A375 (cell line): ENCODE results near the gene GLDN.

GRCh38 chr15:51341139-51342163, at the start of gene GLDN:
TSS of gene GLDN (plus strand) at chr15:51341655.
- RAMPAGE, long total RNA = no peak

GRCh38 chr15:51603475-51603929, 19.1 kb downstream of the DMXL2 start:
- RAMPAGE, long total RNA = no peak

DNA sequence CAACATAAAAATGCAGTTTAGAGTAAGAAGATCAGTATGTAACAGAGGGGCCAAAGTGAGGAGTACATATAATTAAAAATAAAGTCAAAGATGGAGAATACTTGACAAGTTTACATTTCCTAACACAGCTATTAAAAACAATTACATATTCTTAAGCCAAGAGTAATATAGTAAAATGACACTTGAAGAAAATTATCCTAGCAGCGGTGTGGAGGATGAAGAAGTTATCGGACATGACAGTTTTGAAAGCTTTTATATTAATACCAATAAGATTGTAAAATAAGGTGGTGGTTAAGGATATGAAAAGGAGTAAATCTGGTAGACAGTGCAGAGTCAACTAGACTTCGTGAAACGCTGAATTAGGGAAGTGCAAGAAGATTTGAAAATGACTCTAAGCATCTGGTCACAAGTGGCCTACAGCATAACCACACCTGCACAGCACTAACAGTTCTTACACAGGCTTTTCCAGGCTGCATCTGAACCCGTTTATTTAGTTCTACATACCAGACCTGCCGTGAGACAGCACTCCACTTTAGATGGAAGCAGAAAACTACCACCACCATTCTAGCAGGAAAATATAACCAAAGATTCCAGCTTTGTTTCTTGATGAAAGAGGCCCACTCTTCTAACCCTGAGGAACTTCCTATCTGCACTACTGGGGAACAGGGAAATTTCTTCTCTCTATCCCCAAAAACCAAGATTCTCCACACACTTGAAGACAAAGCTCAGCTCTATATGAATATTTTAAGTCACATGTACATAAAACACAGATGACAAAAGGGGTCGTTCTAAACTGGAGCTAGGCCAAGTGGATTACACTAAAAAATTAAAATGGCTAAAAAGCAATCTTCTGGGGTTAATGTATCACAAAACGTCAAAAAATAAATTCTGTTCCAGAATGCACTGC, 1.9 kb downstream of the DMXL2 start:
- RAMPAGE, long total RNA = no peak

- RAMPAGE, long total RNA = no peak
Measured at GRCh38 chr15:51720904-51721931, 16.2 kb downstream of the LYSMD2 start.

- RAMPAGE, long total RNA = no peak
Measured at GRCh38 chr15:51751786-51752691, 642 bp downstream of the TMOD2 start.

DNA sequence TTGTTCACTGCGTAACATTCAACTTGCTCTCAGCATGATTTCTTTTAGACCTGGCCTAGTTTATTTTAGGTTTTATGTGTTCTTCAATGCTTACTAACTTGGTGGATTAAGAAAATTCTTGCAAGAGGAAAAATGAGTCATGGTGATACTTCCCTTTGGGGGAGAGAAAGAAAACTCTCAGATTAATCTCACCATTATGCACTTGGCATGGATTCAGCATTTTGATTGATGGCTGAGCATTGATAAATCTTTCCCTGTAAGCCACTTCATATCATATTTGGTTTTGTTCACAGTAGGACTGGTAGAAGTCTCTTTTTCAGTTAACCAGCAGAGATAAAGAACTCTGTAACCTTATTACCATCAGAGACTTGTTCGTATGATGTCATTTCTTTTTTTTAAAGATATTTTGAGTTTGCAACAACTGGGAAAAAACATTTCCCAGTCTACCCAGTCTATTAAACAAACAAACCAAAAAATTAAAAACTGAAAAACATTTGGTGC, 17.0 kb downstream of the TMOD3 start:
- RAMPAGE, long total RNA = no peak

DNA sequence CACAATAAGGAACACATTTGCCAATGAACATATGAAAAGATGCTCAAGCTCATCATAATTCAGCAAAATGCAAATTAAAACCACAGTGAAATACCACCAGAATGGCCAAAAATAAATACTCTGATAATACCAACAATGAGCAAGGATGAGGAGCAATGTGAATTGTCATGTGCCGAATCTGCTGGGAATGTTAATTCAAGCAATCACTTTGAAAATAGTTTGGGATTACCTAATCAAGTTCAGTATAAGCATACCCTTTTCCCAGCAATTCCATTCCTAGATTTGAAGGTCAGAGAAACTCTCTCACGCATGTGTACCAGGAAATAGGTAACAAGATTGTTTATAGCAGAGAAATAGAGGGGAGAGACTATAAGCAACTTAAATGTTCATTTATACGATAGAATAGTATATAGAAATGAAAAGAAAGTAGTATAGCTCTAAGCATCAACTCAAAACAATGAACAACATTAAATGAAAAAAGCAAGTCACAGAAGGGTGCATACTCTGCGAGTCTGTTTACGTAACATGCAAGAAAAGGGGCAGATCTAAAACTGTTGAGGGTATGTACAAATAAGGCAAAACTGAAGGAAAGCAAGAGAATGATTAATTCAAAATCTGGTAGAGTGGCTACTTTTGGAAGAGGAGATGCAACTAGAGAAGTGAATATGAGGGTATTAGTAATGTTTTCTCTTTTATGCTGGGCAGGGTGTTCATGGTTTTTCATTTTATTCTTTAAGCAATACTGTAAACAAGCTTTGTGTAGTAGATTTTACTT, 27.4 kb downstream of the TMOD3 start:
- RAMPAGE, long total RNA = no peak

DNA sequence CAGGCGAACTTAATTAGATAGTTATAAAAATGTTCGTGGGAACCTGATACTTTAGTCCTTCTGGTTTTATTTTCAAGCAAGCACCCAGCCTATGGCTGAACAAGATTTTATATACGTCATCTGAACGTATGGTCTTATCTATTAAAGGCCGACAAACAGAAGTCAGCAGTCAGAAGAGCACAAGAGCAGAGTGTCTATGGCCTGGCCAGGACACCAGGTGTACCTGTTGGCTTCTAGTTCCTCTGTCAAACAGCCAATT, 64.3 kb downstream of the LEO1 start:
- RAMPAGE, long total RNA = no peak

- RAMPAGE, long total RNA = no peak
Measured at GRCh38 chr15:51923973-51924721, 47.4 kb downstream of the LEO1 start.

DNA sequence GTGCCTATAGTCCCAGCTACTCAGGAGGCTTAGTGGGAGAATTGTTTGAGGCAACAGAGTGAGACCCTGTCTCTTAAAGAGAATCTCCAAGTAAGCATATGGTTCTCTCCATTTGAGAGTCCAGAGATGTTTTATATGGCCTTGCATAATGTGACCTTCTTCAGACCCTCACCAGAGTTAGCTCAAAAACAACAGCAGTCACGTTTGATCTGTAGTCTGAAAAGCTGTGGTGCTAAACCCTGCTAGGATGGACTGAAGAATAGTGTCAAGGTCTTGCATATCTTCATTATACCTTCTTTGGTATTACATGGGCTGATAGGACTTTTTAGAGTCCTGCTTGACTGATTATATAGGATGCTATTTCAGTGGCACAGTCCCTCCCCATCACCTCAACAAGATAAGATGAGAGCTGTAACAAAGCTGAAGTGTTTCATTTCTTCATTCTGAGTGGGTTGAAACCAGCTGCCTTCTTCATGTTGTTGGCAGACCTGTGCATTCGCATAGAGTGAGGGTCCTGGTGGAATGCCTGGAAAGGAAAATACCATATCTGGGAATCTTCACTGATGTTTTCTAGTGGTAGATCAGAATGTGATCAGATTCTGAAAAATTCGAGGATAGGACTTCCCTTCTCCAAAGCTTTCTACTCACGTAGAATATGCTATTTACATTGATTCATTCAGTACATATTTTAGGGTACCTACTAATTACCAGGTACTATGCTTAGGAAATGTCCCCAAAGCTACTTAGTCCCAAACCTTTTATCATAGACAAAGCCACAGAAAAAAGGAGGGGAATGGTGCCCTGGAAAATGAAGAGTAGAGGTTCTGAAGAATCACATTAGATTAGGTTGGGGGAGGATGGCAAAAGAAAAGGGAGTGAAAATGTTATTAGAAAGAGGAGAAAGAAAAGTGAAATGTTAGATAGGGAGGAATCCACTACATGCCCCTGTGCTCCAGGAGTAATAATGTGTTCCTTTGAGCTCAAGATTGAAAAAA, 18.4 kb downstream of the MAPK6 start:
- RAMPAGE, long total RNA = no peak

- RAMPAGE, long total RNA = no peak
Measured at GRCh38 chr15:52076834-52077707, 35.5 kb downstream of the BCL2L10 start.

DNA sequence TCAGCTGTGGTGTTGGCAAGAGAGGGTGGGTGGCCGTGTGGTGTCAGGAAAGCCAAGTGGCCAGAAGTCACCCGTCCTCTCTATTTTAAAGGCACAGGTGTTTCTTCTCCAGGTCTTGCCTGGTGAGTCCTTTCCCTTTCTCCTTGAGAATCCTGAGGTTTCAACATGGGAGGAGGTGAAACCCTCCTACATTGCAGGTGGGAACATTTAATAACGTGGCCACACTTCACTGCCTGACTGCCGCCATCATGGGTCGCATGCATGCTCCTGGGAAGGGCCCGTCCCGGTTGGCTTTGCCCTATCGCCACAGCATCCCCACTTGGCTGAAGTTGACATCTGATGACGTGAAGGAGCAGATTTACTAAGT, 17.5 kb downstream of the BCL2L10 start:
- RAMPAGE, long total RNA = no peak

DNA sequence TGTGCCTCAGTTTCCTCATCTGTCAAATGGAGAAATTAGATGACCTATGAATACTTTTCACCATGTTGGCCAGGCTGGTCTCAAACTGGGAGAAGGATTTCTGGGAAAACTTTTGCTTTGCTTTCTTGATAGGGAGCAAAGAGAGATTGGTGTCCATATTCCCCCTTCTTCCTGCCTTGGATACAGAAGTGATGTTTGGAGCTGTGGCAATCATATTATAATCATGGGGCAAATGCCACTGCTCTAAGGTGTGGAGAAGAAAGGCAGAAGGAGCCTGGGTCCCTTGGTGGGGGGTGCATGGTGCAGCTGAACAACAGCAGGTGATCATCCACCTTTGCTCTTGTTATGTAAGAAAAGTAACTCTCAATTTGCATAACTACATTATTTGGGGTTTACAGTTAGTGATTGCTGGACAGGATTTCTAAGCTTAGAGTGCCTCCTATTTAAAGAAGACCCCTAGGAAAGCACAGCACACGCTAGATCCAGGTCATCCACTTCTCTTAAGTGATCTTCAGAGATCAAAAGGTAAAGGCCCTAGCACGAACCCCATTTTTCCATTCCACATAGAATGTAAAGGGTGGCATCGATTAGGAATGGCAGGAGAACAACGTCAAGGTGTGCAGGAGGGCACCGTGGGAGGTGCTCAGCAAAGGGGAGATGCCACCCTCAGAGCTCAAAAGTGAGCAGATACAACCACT, 12.8 kb downstream of the GNB5 start:
- RAMPAGE, long total RNA = no peak

GRCh38 chr15:52185053-52185796, 6.0 kb downstream of the GNB5 start:
- RAMPAGE, long total RNA = no peak

DNA sequence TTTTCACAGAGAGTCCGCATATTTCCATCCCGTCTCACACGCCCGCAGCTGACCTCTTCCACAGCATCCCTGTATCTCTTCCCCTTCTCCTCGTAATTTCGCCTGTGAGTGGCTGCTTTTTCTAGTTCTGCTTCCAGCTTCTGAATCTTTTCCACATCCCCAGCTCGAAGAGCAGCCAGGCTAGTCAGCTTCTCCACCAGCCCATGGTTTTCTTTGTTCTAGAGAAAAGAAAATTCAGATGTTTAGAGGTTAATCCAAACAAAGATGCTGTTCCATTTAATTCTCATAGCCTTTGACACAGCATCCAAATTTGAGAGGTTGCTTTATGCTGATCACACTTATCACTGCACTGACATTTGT, 46.2 kb upstream of the GNB5 start:
- RAMPAGE, long total RNA = no peak

- RAMPAGE, long total RNA = no peak
Measured at GRCh38 chr15:52239494-52240222, 48.5 kb upstream of the GNB5 start.

GRCh38 chr15:52287104-52287533, 8.5 kb downstream of the MYO5C start:
- RAMPAGE, long total RNA = no peak

DNA sequence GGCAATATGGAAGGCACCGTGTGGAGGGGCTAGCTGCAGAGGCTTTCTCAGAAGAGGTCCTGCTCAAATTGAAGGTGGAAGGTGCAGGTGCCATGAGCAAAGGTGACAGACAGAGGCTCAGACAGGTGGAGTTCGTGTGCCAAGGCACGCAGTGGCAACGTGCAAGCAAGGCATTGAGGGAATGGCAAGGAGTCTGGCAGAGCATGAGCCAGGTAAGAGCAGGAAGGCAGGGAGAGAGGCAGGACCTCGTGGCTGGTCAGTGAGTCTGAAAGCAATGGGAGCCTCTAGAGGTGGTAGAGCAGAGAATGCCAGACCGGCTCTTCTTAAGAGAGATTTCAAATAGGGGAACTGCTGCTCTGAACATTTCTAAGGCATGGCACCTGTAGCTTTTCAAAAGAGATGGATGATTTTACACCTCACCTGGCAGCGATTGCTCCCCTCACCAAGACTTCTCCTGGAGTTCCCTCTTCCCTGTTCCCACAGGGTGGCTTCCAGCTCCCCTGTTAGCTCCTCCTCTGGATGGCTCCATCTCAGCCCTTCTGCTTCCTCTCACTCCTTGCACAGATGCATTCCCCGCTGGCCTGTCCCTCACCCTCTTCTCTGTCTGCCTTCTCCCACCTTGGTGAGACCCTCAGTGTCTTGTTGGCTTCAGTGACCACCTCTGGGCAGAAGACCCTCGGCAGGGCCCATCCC, 2.7 kb downstream of the MYO5C start:
- RAMPAGE, long total RNA = no peak

- RAMPAGE, long total RNA = no peak
Measured at GRCh38 chr15:52331329-52331803, 35.8 kb upstream of the MYO5C start.

- RAMPAGE, long total RNA = no peak
Measured at GRCh38 chr15:52441654-52442149, 87.0 kb downstream of the MYO5A start.